Measurements from ENCODE around the gene GLG1.

DNA sequence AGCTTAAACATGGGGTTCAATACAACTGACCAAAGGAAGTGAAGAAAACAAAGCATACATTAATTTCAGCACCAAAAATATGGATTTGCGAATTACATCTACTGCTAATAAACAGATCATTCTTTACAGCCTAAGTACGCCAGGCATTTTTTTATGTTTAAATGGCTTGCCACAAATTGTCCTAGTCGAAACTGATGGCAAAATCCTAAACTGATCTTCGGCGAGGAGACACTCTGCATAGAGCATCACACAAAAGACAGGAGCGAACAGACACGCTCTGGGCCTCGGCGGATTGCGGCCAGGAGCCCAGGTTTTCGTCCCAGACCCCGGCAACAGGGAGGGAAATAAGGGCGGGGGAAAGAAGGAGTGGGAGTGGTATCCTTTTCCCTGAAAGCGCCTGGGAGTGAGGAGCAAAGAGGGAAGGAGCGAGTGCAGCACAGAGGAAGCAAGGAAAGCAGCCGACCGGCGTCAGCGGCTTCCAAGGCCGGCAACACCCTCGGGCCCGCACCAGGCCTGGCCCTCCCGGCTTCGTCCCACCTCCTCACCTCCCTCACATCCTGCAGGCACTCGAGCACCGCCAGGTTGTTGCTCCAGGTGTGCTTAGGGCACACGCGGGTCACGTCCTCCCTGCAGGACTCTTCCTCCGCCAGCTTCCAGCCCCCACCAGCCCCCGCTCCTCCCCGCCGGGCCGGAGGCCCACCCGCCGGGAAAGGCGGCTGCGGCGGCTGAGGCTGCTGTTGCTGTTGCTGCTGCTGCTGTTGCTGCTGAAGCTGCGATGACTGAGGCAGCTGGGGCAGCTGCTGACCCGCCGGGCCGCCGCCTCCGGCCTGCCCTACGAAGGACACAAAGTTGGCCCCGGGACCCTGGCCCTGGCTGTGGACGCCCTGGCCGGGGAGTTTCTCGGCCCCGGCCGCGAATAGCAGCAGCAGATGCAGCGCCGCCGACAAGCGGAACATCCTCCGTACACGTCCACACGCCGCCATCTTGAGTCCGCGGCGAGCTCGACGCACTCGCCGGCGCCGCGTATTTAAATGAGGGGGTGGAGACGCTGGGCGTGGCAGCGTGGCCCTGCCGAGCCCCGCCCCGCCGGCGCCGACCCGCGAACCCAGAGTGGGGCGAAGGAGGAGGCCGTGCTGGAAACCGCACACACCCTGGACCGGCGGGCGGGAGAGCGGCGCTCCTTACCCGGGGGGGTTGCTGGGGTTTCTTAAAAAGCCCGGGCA is at the start of gene GLG1:
Gene GLG1, minus strand, starts transcription at position 1,003 of the 1,223 bp plus-strand sequence.
- RRBS: 1% methylated on average over 42 of the region's 92 CpGs
CAGE:
- cytosol, long polyA plus RNA: no peak
- long polyA plus RNA: start-site peak on the minus strand centred at position 920 of the sequence, 226 bp wide, 103 and 98 reads in 2 replicates
- nucleus, long polyA plus RNA: start-site peak on the minus strand centred at position 864 of the sequence, 114 bp wide, 11 and 27 reads in 2 replicates; start-site peak on the minus strand centred at position 1,010 of the sequence, 53 bp wide, 177 and 189 reads in 2 replicates

DNA sequence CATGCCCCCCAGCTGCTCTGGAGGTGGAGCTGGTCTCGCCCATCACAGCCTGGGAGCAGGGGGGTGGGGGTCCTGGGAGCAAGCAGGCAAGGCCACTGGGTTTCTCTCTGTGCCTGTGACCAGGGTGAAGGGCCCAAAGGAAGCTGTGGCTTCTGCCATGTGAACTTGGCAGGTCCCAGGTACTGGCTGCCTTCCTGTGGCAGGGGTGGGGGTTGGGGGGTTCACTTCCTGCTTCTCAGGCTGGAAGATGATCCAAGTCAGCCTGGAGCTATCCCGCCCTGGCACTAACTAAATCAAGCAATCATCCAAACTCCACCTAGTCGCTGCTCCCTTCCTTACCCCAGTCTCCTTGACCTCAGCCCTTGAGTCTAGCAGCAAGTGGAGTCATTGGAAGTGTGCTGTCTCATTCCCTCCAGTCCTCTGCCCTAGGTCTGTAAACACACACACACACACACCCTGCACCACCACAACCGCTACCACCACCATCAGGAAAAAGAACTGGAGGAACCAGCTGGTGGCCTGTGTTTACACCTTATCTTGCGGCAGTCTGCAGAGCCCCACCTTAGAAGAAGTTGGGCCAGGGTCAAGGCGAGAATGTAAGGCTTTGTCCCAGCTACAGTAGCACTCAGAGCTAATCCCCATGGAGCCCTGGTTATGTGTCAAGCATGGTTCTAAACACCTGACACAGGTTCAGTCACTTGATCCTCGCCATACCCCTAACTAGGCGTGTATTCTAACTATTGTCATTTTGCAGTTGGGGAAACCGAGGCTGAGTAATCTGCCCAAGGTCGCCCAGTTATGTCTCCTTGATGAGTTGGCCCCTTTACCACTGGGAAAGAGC is 29.7 kb upstream of the MLKL start:
- RRBS: no CpG with 5 or more reads among the region's 10 CpGs
CAGE:
- cytosol, long polyA plus RNA: no peak
- long polyA plus RNA: no peak
- nucleus, long polyA plus RNA: no peak

DNA sequence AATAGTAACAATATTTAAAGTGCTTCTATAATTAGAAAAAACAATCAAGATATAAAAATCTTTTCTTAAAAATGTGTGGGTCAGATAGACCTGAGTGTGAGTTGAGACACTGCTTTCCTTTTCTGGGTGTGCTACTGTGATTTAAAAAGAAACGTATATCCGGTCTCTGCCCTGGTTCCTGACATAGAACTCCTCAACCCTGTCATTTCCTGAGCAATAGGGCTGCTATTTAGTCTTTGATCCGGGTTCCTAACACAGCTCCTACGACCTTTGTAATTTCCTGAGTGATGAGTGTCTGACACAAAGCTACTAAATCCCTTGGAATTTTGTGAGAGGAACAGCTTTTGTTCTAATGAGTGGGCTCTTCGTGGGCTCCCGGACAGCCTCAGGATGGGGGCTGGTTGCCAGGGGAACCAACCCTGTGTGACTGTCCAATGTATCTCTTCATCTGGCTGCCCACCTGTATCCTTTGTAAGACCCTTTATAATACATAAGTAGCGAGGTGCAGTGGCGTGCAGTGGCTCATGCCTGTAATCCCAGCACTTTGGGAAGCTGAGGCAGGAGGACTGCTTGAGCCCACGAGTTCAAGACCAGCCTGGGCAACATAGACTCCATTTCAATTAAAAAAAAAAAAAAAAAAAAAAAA is 94.0 kb upstream of the FA2H start:
- RRBS: no CpG with 5 or more reads among the region's 9 CpGs
CAGE:
- cytosol, long polyA plus RNA: no peak
- long polyA plus RNA: no peak
- nucleus, long polyA plus RNA: no peak

DNA sequence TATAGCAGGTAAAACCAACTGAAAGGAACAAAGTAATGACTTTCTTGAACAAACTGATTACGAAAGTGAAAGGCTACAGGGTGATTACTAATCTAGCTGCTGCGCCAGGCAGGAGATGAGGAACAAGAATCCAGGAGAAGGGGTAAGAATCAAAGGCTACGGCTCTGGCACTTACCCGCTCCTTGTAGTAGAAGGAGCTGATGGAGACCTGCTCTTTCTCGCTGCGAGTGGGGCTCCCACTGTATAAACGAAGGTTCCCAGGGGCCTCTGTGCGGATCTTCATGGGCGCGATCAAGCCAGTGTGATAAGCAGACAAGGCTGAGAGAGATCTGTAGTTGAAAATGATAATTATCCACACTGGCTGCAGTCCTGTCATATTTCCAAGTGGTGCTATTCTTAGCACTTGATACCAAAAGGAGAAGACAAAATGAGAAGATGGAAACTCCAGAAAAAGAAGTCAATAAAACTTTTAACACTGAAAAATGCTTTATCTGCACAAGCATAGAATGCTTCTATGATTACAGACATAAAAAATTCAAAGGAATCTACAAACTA is 81.1 kb downstream of the WDR59 start:
- RRBS: no CpG with 5 or more reads among the region's 10 CpGs
CAGE:
- cytosol, long polyA plus RNA: no peak
- long polyA plus RNA: no peak
- nucleus, long polyA plus RNA: no peak

DNA sequence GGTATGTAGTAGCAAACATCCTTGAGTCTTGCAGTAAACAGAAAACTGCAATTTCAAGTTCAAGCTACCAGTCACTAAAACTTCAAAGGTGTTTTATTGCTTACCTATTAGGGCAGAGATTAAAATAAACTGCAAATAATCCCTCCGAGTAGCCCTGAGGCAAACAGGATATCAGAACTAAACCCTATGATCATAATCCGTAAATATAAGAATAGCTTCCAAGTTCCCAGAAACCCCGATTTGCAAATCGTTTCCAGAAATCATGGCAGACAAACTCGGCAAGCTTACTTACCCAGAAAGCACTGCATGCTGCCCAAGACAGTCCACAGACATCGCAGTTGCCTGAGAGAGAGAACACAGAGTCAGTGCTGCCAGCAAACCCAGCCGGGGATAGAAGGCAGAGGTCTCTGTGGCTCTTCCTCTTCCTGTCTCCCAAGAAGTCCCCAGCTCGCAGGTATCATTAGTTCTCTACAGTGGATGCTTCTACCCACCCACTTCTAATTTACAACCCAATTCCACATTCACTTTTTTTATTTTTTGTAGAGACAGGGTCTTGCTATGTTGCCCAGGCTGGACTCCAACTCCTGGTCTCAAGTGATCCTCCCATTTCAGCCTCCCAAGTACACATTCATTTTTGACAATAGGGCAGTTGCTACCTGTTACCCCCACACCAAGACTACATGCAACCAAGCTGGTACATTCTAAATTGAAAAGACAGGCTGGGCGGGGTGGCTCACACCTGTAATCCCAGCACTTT is 19.3 kb downstream of the WDR59 start:
- RRBS: no CpG with 5 or more reads among the region's 9 CpGs
CAGE:
- cytosol, long polyA plus RNA: no peak
- long polyA plus RNA: no peak
- nucleus, long polyA plus RNA: no peak

- RRBS: no CpG with 5 or more reads among the region's 17 CpGs
CAGE:
- cytosol, long polyA plus RNA: no peak
- long polyA plus RNA: no peak
- nucleus, long polyA plus RNA: no peak
Observed at GRCh38 chr16:74991549-74992595, 6.9 kb upstream of the WDR59 start.

DNA sequence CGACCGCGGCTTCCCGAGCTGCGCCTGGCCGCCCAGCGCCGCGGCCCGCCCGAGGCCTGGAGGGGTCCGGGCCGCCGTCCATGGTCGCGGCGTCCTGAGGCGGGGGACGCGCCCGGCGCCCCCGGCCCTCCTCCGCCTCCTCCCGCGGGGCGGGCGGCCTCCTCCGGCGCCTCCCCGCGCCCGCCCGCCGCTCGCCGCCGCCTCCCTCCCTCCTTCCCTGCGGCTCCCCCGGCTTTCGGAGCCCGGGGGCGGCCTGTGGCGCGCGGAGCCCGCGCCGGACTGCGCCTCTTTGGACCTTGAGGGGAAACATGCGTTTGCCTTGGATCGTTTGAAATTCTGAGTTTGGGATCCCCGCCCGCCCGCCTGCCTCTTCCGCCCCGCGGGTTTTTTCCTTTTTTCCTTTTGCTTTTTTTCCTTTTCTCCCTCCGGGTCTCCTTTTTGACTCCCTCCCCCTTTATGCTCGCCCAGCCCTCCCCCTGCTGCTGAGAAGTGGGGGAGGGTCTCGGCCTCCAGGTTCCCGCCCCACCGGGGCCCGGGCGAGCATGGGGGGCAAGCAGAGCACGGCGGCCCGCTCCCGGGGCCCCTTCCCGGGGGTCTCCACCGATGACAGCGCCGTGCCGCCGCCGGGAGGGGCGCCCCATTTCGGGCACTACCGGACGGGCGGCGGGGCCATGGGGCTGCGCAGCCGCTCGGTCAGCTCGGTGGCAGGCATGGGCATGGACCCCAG is 469 bp downstream of the ZNRF1 start:
- RRBS: 2% methylated on average over 50 of the region's 86 CpGs
CAGE:
- cytosol, long polyA plus RNA: no peak
- long polyA plus RNA: no peak
- nucleus, long polyA plus RNA: no peak

GRCh38 chr16:75024119-75024614 is 25.3 kb downstream of the ZNRF1 start:
- RRBS: no CpG with 5 or more reads among the region's 4 CpGs
CAGE:
- cytosol, long polyA plus RNA: no peak
- long polyA plus RNA: no peak
- nucleus, long polyA plus RNA: no peak

- RRBS: no CpG with 5 or more reads among the region's 2 CpGs
CAGE:
- cytosol, long polyA plus RNA: no peak
- long polyA plus RNA: no peak
- nucleus, long polyA plus RNA: no peak
Observed at GRCh38 chr16:75083360-75084064, 33.1 kb downstream of the LDHD start.

DNA sequence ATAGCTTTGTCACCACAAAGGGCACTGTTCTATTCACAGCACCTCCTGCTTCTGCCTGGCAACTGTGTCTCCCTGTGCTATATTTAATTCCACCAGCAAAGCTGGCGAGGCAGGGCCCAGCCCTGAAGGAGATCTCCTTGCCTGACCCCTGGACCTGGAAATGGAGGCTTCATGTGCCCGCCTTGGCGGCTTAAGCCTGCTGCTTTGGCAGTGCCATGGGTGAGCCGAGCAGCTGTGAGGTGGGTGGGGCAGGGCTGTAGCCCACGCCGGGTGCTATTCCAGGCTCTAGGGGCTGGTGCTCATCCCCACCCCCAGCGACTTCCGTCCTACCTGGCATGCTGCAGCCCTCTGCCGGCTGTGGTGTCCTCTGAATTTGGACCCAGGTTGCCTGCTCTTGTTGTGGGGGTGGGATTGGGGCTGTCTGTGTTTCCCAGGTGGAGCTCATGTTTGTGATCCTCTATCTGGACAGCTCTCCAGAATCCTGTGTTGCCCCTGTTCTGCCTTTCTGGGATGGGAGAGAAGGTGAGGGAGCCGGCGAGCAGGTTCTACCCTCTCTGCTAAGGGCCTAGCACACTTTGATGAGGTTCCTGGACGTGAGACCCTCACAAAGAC is 6.6 kb downstream of the LDHD start:
- RRBS: 95% methylated on average over 3 of the region's 12 CpGs
CAGE:
- cytosol, long polyA plus RNA: no peak
- long polyA plus RNA: no peak
- nucleus, long polyA plus RNA: no peak

DNA sequence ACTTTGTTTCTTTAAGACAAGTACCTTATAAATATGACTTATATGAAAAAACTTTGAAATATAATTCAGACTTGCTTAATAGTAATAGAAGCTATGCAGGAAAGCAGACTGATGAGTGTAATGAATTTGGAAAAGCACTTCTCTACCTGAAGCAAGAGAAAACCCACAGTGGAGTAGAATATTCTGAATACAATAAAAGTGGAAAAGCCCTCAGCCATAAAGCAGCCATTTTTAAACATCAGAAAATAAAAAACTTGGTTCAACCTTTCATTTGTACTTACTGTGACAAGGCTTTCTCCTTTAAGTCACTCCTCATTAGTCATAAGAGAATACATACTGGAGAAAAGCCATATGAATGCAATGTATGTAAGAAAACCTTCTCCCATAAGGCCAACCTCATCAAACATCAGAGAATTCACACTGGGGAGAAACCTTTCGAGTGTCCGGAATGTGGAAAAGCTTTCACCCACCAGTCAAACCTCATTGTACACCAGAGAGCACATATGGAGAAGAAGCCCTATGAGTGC is 21.1 kb downstream of the ZFP1 start:
- RRBS: no CpG with 5 or more reads among the region's 2 CpGs
CAGE:
- cytosol, long polyA plus RNA: no peak
- long polyA plus RNA: no peak
- nucleus, long polyA plus RNA: no peak

- RRBS: 95% methylated on average over 4 of the region's 18 CpGs
CAGE:
- cytosol, long polyA plus RNA: no peak
- long polyA plus RNA: no peak
- nucleus, long polyA plus RNA: no peak
Observed at GRCh38 chr16:75233752-75234186, 15.0 kb downstream of the CTRB1 start.

GRCh38 chr16:75247079-75247608 is 4.3 kb downstream of the BCAR1 start:
- RRBS: no CpG with 5 or more reads among the region's 11 CpGs
CAGE:
- cytosol, long polyA plus RNA: no peak
- long polyA plus RNA: no peak
- nucleus, long polyA plus RNA: no peak

DNA sequence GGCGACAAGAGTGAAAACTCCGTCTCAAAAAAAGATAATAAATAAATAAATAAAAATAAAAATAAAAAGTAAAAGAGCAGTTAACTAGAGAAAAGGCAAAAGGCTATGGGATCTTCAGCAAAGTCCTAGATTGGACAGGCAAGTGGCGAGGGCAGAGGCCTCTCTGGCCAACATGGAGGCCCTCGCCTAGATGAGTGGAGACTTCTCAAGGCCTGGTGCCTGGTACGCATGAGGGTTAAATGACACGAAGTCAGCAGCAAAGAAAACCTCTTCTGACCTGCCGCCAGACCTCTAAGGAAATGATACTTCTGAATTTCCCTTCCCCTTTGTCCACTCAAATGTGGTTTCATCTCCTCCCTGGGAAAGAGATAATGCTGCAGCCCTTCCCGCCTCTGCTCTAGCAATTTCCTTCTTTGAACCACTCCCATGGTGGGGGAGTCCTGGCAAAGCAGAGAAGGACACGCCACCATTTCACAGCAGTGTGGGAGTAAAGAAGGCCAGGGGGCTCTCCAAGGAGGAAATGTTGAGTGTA is 65.6 kb upstream of the BCAR1 start:
- RRBS: no CpG with 5 or more reads among the region's 9 CpGs
CAGE:
- cytosol, long polyA plus RNA: no peak
- long polyA plus RNA: no peak
- nucleus, long polyA plus RNA: no peak

DNA sequence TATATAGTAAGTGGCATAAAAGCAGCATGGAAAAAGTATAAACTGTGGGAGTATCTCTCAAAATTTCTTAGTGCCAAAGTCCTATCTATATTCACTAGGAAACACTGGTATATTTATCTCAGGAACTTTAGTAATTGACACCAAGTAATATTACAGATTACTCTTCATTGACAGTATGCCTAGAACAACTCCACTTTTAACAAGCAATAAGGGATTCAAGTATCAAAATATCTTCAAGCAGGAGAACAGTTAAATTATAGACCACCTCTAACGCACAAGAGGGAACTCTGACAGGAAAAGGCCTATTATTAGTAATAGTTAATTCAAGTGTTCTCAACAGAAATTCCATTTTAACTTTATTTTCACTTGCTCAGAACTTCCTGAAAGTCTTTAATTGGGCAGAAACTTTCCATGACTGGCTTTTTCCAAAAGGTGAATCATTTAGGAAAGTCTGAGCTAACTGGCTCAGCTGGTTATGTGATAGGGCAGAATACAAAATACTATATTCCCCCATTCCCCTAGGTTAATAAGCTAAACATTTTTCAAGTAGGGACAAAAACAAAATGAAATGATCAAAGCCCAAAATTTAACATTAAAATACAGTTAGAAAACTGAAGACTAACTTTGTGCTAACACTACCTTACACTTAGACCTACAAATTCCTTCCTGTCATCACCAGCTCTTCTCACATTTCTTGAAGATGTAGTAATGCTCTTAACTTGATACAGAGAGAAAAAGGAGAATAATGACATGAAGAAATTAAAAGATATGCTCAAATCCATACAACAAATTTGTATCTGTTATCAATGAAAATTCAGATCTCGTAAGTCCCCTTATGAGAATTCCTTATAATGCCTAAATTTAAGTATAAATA is 31.1 kb downstream of the CFDP1 start:
- RRBS: no CpG with 5 or more reads among the region's 2 CpGs
CAGE:
- cytosol, long polyA plus RNA: no peak
- long polyA plus RNA: no peak
- nucleus, long polyA plus RNA: no peak

- RRBS: no CpG with 5 or more reads among the region's 5 CpGs
CAGE:
- cytosol, long polyA plus RNA: no peak
- long polyA plus RNA: no peak
- nucleus, long polyA plus RNA: no peak
Observed at GRCh38 chr16:75445274-75445607, 11.9 kb upstream of the CFDP1 start.

GRCh38 chr16:75462848-75463290 is 1.6 kb downstream of the TMEM170A start:
- RRBS: no CpG with 5 or more reads among the region's 3 CpGs
CAGE:
- cytosol, long polyA plus RNA: no peak
- long polyA plus RNA: no peak
- nucleus, long polyA plus RNA: no peak

DNA sequence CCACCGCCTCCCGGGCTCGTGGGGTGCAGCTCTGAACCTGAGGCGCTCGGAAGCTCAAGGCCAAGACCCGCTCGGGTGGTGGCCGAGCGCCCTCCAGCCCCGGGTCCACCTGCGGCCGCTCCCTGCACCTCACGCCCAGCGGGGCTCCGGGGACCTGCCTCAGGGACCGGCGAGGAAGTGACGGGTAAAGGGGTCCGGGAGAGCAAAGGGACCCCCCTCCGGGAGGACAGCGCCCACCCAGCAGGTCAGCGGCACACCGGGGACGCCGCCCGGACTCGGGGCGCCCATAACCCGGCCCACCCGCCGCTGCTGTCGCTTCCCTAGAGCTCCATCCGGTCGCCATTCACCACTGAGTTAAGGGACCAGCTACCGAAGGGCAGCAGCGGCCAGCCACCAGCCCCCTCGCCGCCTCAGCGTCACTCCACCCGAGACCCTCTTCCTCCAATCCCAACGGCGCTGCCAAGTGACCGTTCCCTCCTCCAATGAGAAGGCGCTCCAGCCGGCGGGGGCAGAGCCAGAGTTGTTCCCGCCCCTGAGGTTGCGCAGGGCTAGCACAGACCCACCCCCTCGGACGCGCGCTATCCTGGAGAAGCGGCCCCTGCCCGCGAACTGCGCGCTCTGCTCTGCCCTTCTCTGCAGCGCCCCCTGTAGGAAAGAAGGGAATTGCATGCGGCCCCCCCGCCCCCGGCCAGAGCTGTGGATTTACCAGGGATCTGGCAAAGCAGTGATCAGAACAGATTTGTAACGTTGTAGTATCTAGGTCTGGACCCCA is 18.8 kb downstream of the CHST5 start:
- RRBS: 5% methylated on average over 8 of the region's 62 CpGs
CAGE:
- cytosol, long polyA plus RNA: no peak
- long polyA plus RNA: no peak
- nucleus, long polyA plus RNA: no peak

- RRBS: no CpG with 5 or more reads among the region's 26 CpGs
CAGE:
- cytosol, long polyA plus RNA: no peak
- long polyA plus RNA: no peak
- nucleus, long polyA plus RNA: no peak
Observed at GRCh38 chr16:75534641-75535488, 1.0 kb downstream of the CHST5 start.

- RRBS: 2% methylated on average over 2 of the region's 24 CpGs
CAGE:
- cytosol, long polyA plus RNA: no peak
- long polyA plus RNA: no peak
- nucleus, long polyA plus RNA: no peak
Observed at GRCh38 chr16:75554999-75555589, 958 bp downstream of the TMEM231 start.